ENCODE data around the gene RYR1.

DNA sequence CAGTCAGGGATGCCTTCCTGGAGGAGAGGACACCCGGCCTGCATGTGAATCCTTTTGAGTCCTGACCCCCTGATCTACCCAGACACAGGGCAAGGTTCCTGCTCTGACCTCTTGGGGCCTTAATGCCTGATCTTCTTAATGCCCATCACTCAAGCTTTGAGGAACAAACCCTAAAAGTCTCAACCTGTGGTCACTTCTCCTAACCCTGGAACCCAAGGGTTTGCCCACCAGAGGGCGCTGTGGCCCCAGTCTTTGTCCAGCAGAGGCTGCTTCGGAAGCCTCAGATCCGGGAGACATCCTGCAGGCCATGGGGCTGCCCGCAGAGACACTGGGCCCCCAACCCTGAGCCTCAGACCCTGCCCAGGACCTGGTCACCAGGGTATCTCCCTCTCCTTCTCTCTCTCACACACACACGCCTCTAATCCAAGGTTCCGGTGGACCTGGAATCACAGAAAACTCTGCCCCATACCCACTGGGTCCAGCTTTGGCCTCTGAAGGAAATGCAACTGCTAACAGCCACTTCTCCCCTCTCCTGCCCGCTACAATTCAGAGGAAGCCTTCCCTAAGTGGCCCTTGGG, 9.8 kb upstream of the DPF1 start:
- PRO-cap: no peak

DNA sequence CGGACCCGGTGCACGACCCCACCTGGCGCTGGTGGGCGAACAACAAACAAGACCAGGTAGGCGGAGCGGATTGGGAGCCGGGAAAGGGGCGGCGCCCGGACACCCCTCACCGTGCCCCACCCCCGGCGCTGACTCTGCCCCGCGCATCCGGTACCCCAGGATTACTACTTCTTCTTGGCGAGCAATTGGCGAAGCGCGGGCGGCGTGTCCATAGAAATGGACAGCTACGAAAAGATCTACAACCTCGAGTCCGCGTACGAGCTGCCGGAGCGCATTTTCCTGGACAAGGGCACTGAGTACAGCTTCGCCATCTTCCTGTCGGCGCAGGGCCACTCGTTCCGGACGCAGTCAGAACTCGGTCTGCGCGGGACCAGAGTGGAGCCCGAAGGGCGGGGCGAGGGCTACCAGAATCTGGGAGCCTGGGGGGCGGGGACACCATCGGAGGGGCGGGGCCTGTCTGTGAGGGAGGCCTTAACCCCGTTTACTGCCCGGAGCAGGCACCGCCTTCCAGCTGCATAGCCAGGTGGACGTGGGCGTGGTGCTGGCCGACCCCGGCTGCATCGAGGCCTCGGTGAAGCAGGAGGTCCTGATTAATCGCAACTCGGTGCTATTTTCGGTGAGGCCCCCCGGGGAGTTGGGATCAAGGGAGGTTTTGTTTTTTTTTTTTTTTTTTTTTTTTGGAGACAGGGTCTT, 12.0 kb upstream of the PSMD8 start:
- PRO-cap: no peak

GRCh38 chr19:38386780-38387512, 888 bp downstream of the GGN start:
- PRO-cap: no peak

- PRO-cap: no peak
Observed at GRCh38 chr19:38417510-38418429, 8.2 kb downstream of the RASGRP4 start.

GRCh38 chr19:38433314-38433838, at the start of gene RYR1:
Gene RYR1, plus strand, starts transcription at chr19:38433691.
- PRO-cap: no peak

DNA sequence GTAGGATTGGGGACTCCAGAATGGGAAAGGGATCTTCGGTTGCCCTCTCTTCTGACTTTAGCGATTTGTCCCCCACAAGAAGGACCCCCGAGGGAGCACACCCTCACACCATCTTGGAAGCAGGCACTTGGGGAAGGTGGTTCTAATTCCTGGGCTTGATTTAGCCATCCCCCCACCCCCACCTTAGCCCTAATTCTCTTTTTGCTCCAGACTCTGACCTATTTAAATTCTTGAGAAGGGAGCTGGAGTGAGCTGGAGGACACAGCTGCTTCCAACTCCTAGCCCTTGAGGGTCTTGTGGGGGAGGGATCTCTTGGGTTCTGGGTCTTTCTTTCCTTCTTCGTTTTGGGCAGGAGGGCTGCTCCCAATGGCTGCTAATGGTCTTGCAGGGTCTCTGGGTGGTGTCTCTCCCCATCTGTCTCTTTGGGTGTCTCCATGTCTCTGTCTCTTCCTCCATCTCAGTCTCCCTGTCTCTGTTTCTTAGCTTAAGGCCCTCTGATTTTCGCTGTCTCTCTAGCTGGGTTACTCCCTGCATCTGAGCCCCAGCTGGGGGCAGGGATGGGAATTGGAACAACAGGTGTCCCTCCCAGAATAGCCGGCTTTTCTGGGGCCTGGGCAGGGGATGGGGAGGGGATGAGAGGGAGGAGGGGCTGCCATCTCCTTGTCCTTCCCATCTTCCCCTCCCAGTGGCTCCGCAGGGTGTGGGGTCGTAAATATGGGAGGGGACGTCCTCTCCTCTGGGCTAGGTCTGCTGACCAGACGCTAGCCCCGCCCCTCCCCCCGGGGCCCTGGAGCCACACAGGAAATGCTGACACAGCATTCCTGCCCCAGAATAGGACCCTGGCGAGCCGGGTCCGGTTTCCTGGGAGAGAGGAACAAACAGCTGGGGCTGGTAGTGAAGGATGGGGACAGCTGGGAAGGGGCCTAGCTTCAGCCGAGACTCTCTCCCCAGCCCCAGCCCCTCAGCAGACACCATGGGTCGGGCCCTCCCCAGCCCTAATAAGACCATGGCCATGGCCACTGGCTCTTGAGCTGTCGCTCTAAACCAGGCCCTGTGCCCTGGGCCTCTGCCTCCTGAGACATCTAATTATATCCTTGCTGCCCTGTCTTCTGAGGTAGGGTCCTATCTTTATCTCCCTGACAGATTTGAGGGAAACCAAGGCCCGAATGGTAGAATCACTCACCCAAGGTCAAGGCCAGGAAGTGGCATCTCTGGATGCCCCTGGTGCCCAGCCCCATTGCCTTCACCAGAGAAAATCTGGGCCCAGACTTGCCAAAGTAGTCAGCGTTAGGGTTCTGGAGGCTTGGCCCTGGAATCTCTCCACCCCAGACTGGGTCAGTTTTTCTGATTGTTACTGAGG, 1.1 kb downstream of the RYR1 start:
- PRO-cap: no peak

- PRO-cap: bidirectional peak, plus-strand start at chr19:38647687, minus-strand start at chr19:38647373
Observed at GRCh38 chr19:38647122-38647557, 309 bp upstream of the ACTN4 start.

GRCh38 chr19:38651000-38651870, 3.8 kb downstream of the ACTN4 start:
- PRO-cap: no peak

GRCh38 chr19:38655257-38655921, 7.9 kb downstream of the ACTN4 start:
- PRO-cap: no peak

GRCh38 chr19:38665861-38666644, 18.6 kb downstream of the ACTN4 start:
- PRO-cap: no peak

GRCh38 chr19:38671601-38672312, 24.3 kb downstream of the ACTN4 start:
- PRO-cap: no peak

- PRO-cap: no peak
Observed at GRCh38 chr19:38683843-38684091, 36.3 kb downstream of the ACTN4 start.

DNA sequence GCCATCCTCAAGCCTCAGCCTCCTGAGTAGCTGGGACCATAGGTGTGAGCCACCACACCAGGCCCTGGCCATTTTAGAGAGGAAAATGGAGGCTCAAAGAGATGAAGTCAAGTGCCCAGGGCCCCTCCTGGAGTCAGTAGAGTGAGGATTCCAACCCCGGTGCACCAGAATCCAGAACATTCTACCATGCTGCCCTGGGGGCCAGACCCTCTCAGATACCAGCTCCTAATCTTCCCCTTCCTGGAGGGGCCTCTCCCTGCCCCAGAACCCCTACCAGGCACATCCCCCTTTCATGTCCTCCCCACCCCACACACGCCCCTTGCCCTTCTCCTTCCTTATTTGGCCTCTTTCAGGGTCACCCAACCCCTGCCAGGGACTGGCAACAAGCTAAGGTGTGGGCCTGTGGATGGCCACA, 11.1 kb downstream of the CAPN12 start:
- PRO-cap: no peak

DNA sequence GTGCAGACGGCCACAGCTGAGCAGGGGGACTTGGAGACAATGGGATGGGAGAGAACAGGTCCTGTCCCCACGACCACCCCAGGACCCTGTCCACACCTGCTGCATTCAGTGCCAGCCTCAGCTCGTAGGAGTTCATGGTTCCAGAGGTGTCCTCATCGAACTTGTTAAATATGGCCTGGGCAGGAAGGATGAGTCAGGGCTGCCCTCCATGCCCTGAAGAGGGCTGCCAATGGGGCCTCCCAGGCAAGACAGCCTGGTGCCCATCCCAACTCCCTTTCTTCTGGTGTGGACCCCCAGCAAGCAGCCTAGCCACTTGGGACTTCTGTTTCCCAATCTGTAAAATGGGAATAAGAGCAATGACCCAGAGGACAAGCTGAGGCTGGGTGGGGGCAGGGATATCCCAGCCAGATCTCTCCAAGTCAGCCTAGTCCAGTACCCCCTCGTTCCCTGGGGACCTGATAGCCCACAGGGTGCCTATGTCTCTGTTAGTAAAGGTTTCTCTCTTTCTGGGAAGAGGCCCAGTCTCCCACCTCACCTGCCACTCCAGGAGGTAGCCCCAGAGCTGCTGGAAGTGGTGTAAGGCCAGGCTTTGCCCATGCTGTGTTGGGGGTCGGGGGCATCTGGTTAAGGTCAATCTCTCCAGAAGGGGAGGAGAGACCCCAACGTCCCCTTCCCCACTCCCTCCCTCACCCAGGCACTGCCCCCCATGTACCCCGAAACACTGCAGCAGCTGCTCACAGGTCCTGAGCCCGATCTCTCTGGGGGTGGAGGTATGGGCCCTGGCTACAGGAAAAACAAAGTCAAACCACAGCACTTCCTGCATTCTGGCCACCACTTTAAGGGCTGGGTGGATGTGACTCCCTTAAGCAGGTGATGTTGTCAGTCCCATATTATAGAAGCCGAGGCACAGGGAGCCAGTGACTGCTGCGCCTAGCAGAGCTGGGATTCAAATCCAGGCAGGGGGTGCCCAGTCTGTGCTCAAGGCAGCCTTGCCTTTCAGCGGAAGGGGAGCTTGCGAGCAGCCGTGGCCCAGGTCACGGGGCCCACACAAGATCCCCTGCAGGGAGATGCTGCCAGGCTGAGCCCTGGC, 10.3 kb downstream of the CAPN12 start:
- PRO-cap: no peak

GRCh38 chr19:38811851-38812291, 874 bp downstream of the LGALS4 start:
- PRO-cap: no peak

DNA sequence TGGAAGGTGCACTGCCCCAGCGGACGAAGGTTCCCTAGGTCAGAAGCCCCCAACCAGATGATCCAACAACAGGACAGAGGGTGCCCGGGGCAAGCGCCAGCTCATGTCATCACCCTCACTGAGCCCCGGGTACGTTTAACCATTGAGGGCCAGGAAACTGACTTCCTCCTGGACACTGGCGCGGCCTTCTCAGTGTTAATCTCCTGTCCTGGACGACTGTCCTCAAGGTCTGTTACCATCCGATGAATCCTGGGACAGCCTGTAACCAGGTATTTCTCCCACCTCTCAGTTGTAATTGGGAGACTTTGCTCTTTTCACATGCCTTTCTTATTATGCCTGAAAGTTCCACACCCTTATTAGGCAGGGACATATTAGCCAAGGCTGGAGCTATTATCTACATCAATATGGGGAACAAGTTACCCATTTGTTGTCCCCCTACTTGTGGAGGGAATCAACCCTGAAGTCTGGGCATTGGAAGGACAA, 5.7 kb downstream of the ECH1 start:
- PRO-cap: no peak

GRCh38 chr19:38830838-38831594, 578 bp downstream of the ECH1 start:
- PRO-cap: unidirectional peak, plus-strand start at chr19:38831404

GRCh38 chr19:38836311-38837486, 5.1 kb upstream of the ECH1 start:
- PRO-cap: no peak

DNA sequence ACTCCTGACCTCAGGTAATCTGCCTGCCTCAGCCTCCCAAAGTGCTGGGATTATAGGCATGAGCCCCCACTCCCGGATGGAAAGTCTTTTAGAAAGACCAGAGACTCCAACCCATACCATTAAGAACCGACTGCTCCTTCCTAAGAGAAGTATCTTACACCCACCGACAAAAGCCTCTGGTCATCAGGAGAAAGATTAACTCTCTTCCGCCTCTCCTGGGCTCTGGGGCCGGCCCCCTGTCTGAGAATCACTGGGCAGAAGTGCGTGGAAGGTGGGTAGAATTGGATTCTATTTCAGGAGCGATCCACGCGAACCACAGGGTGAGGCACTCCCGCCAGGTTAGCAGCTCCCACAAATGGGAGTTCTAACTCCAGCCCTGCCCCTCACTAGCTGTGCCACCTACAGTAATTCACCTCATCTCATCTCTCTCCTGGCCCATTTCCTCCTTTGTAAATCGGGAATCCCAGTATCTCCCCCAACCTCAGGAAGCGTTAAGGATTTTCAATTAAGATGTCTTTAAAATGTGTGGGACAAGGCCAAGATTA, 1.4 kb downstream of the HNRNPL start:
- PRO-cap: no peak

GRCh38 chr19:38849118-38849693, 580 bp downstream of the HNRNPL start:
- PRO-cap: bidirectional peak, plus-strand start at chr19:38849574, minus-strand start at chr19:38849379